Gastrocnemius medialis (tissue), 3 donors: ENCODE data around the genes ENKUR and APBB1IP.

GRCh38 chr10:24724096-24724758, 540 bp upstream of the ARHGAP21 start:
- PRO-cap = unidirectional peak, minus-strand start at chr10:24724413; bidirectional peak, plus-strand start at chr10:24724838, minus-strand start at chr10:24724648
- RAMPAGE, long total RNA, 3 experiments = no peak in any of the 3 experiments

DNA sequence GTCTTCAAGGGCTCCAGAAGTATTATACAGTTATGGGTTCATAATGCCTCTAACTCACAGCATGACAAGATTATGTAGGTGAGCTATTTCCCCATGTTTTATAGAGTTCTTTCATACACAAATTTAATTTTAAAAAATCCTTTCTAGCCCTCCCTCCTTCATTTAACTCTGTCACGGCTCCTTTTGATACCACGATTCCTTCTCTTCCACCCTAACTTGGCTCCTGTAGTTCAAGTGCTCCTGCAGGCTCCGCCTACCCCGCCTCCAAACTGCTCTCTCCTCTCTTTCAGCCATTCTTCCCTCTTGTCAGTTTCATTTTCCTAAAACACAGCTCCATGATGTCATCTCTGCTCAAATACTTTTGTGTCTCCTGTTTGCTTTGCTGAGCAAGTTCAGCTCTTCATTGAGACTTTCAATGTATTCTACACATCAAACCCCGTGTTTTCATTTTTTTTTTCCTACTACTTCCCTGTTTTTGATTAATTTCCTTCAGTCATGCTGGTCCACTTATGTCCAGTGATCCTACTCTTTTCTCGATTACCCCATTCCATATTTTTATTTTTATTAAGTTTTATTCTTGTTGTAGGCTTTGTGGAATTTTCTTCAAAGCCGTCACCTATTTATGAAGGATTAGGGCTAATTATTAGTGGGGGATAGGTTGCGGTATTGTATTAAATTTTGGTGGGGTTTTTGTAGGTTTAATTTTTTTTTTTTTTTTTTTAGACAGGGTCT, 85.1 kb downstream of the PRTFDC1 start:
- PRO-cap = no peak
- RAMPAGE, long total RNA, 3 experiments = no peak in any of the 3 experiments

- PRO-cap = no peak
- RAMPAGE, long total RNA, 3 experiments = no peak in any of the 3 experiments
Measured at GRCh38 chr10:24901538-24902206, 50.7 kb downstream of the PRTFDC1 start.

DNA sequence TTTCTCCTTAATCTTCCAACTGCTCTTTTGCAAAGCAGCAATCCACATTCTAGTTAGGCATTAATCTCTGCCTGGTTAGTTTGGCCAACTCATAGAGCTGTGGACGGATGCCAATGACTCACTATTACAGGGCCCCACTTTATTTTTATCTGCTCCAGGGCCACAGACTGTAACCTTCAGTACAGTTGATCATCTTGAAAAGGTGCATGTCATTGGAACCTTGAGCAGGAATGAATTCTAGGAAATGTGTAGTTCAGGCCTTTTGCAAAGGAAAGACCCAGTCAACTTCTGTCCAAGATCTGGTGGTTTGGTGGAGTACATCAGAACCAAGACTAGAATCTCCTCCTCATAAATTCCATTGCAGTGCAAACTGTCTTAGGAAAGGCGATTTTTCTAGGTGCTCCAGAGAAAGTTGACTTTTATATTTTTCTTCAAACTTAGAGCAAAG, 50.2 kb downstream of the PRTFDC1 start:
- PRO-cap = no peak
- RAMPAGE, long total RNA, 3 experiments = no peak in any of the 3 experiments

DNA sequence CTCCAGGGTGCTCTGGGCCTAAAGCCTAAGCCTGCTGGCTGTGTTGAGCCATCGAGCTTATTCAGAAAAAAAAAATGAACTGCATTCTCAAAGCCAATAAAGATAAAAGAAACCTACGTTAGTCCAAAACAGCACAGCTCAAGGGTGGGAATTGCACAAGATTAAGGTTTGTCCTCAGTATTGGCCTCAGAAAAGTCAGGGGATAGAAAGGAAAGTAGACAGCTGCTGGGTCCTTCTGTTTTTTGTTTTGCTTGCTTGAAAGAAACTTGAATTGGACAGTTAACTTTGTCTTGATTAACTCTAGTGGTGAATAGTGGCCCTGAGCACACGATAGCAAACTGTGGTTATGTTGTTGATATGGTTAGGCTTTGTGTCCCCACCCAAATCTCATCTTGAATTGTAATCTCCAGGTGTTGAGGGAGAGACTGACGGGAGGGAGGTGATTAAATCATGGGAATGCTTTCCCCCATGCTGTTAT, 22.7 kb upstream of the PRTFDC1 start:
- PRO-cap = no peak
- RAMPAGE, long total RNA, 3 experiments = no peak in any of the 3 experiments

- PRO-cap = unidirectional peak, plus-strand start at chr10:25016643
- RAMPAGE, long total RNA, 3 experiments = start-site peak on the plus strand in 2 of 3 experiments, at chr10:25016598-25016671 at its widest, 11 to 16 reads per replicate
Measured at GRCh38 chr10:25015838-25016807, at the start of gene ENKUR. ENKUR (minus strand) TSS chr10:25016158.

DNA sequence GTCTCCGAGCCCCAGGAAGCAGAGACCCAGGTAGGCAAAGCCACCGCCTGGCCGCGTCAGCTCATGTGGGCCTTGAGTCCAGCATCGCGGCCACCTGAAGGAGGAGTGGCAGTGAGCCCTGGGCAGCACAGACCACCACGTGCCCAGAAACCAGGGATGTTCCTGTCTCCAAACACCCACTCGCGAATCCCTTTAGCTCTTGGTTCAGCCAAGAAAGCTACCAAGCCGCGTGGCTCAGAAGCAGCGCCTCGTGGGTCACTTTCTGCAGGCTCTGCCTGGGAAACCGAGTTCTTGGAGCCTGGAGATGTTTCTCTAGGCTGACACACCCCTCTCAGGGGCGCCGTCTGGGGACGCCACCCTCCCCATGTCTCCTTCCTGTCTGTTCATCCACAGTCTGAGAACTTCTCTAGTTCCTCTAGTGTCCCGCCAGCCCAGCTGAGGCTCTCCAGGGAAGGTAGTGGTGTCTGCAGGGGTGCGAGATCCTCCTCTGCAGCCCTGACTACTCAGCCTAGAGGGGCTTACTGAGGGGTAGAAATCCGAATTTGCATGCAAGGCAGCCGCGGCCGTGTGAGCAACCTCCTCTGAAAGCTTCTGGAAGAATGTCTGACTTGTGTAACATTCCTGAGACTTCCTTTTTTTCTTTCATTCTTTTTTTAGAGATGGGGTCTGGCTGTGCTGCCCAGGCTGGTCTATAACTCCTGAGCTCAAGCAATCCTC, 45.8 kb upstream of the APBB1IP start:
- PRO-cap = no peak
- RAMPAGE, long total RNA, 3 experiments = no peak in any of the 3 experiments

GRCh38 chr10:26437380-26438501, at the start of gene APBB1IP:
APBB1IP (plus strand) TSS chr10:26438341.
- PRO-cap = bidirectional peak, plus-strand start at chr10:26438323, minus-strand start at chr10:26438066
- RAMPAGE, long total RNA, 3 experiments = start-site peak on the plus strand in 1 of 3 experiments, at chr10:26438333-26438342 at its widest, 10 reads per replicate

DNA sequence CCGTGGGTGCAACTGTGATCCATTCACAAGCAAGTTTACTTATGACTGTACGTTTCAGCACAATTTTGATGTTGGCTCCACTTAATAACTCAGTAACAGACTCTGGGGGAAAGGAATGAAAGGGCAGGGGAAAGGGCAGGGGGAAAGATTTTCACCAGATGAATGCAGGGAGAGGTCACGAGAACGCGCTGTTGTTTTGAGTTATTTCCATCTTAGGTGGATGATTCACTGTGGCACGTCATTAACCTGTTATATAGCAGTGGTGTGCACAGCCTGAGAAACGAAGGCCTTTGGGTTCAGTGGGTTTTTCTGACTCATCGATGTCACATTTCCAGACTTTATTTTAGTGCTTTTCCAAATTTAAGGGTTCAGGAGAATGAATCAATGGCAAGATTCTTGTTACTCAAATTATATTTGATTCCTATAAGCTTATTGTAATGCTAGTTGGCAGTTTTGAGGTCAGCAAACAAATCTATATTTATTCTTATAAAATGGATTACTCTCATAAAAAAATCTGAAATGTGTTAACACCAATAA, 49.4 kb downstream of the APBB1IP start:
- PRO-cap = no peak
- RAMPAGE, long total RNA, 3 experiments = no peak in any of the 3 experiments

DNA sequence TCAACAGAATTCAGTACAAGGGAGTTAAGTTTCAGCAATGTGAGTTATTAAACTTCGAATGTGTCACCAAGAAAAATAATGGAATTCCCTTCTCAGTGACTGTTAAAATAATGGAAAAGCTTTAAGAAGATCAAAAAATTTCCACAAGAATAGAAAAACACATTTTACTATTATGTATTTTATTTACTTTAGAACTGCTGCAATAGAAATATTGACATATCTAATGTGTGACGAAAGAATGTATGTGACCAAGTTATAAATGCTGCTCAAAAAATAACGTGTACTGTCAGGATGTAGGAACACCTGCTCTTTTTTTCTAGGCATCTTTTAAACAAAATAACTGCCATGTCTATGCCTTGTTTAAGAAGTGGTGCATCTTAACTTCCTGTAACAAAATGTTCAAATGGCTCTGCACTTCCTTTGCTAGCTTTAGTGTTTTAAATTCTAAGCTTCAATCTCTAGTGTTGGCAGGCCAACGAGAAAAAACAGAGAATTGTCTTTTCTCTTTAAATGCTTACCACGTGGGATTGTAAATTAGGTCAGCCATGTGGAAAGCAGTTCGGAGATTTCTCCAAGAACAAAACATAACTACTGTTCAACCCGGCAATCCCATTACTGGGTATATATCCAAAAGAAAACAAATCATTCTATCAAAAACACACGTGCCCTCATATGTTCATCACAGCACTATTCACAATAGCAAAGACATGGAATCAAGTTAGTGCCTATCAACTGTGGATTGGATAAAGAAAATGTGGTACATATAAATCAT, 14.6 kb upstream of the PDSS1 start:
- PRO-cap = no peak
- RAMPAGE, long total RNA, 3 experiments = no peak in any of the 3 experiments

- PRO-cap = no peak
- RAMPAGE, long total RNA, 3 experiments = no peak in any of the 3 experiments
Measured at GRCh38 chr10:26706917-26707624, 9.6 kb downstream of the PDSS1 start.

GRCh38 chr10:27262898-27263126, 22.2 kb upstream of the ACBD5 start:
- PRO-cap = no peak
- RAMPAGE, long total RNA, 3 experiments = no peak in any of the 3 experiments

DNA sequence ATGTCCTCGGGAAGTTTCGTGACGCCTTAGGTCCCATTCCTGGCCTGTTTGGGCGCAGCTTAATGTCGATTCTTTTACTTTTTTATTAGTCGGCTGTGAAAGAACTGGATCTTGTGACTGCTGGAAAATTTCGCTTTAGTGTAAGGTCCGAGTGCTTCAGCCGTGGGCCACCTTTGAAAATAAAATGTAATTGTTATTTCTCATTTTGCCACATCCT, 694 bp downstream of the RAB18 start:
- PRO-cap = no peak
- RAMPAGE, long total RNA, 3 experiments = no peak in any of the 3 experiments

DNA sequence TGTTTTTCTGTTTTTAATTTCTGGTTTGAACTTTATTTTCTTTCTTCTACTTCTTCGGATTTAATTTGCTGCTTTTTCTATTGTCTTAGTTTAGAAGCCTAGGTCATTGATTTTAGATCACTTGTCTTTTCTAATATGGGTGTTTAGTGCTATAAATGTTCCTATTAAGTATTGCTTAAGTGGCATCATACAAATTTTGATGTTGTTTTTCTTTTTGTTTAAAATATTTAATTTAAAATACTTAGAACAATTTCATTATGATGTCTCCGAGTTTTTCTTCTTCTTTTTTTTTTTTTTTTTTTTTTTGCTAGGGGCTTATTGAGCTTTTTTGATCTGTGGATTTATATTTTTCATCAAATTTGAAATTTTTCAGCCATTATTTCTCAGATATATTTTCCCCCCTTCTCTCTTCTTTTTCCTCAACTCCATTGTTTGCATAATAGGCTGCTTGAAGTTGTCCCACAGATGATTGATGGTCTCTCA, 18.9 kb downstream of the RAB18 start:
- PRO-cap = no peak
- RAMPAGE, long total RNA, 3 experiments = no peak in any of the 3 experiments

DNA sequence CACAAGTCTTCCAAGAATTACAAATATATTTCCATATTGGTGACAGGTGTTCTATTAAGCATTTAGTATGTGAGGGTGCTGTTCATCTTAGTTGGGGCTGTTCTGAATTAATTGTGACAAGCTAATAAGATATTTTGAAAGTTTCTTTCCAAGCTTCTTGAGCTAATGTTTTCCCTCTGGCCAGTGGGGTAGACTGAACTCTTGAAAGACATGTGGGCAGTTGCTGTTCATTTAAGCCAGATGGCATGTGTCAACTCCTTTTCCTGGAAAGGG, 21.6 kb downstream of the RAB18 start:
- PRO-cap = no peak
- RAMPAGE, long total RNA, 3 experiments = no peak in any of the 3 experiments

GRCh38 chr10:27547234-27548011, 43.3 kb downstream of the RAB18 start:
- PRO-cap = no peak
- RAMPAGE, long total RNA, 3 experiments = no peak in any of the 3 experiments

DNA sequence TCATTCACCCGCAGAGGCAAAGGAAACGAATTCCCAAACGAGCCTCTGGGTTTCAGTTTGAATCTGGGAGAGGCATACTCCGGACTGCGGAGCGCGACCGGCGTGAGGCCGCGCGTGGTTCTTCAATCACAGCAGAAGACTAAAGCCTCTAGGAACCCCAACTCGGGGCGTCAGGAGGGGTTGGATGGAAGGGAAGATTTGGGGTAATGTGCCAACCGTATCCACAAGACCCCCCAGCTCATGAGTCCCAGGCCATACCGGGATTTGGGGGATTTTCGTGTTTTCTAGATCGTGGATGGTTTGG, 1.9 kb downstream of the MKX start:
- PRO-cap = no peak
- RAMPAGE, long total RNA, 3 experiments = no peak in any of the 3 experiments

GRCh38 chr10:28523870-28525029, 8.7 kb upstream of the WAC start:
- PRO-cap = no peak
- RAMPAGE, long total RNA, 3 experiments = no peak in any of the 3 experiments

- PRO-cap = no peak
- RAMPAGE, long total RNA, 3 experiments = no peak in any of the 3 experiments
Measured at GRCh38 chr10:28561336-28562210, 28.7 kb downstream of the WAC start.

DNA sequence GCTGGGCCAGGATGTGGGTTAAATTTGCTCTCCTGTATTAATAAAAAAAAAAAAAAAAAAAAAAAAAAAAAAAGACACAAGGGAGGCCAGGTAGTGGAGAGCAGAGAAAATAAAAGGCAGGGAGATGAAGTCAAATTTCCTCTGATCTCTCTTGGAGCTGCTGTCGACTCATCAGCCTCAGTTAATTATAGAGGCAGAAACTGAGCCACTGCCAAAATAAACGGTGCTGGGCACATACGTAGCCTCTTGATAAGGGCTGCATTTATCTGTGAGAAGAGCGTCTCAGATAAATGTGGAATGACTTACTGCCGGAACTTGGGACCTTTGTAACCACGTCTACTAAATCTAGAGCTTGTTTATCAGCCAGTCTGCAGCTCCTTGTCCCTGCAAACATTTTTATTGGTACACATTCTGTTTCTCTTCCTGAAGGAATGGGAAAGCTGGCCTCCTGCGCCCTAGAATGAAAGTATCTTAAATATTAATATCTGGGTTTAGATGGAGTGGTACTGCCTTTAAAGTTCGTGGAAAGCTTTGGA, 162.3 kb downstream of the BAMBI start:
- PRO-cap = no peak
- RAMPAGE, long total RNA, 3 experiments = no peak in any of the 3 experiments